ENCODE measurements around the genes RGS12, OTOP1, TMEM128 and ZBTB49.

- PRO-cap: no peak
- RRBS: no CpG with 5 or more reads among the region's 9 CpGs
Measured at GRCh38 chr4:2968254-2969015, 5.1 kb downstream of the GRK4 start.

- PRO-cap: no peak
- RRBS: 100% methylated on average over 1 of the region's 15 CpGs
Measured at GRCh38 chr4:3251040-3251579, 2.2 kb downstream of the MSANTD1 start.

- PRO-cap: bidirectional peak, plus-strand start at chr4:3293058, minus-strand start at chr4:3292731; bidirectional peak, plus-strand start at chr4:3293347, minus-strand start at chr4:3293263
- RRBS: 2% methylated on average over 50 of the region's 109 CpGs
Measured at GRCh38 chr4:3292941-3293634, at the start of gene RGS12. Gene RGS12 (plus strand): TSS chr4:3293021.

- PRO-cap: no peak
- RRBS: no CpG with 5 or more reads among the region's 7 CpGs
Measured at GRCh38 chr4:3362298-3362824, 69.5 kb downstream of the RGS12 start.

GRCh38 chr4:3384271-3384816 lies 57.4 kb upstream of the HGFAC start:
- PRO-cap: no peak
- RRBS: no CpG with 5 or more reads among the region's 13 CpGs

- PRO-cap: no peak
- RRBS: 89% methylated on average over 4 of the region's 26 CpGs
Measured at GRCh38 chr4:3389242-3389948, 52.4 kb upstream of the HGFAC start.

- PRO-cap: no peak
- RRBS: no CpG with 5 or more reads among the region's 2 CpGs
Measured at GRCh38 chr4:3405373-3405641, 36.5 kb upstream of the HGFAC start.

DNA sequence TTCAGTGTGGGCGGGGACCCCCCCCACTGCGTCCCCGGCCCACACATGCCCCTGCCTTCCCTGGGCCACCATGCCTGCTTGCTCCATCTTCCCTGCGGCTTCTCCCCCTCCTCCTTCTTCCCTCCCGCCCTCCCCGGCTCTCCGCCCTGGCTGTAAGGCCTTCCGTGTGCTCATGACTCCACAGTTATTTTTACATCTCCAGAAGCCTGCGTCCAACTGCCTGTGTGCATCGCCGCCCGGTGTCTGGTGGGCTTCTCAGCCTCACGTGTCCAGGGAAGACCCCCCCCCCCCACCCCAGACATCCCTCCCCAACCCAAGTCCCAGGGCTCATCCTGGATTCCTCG lies 4.0 kb downstream of the DOK7 start:
- PRO-cap: no peak
- RRBS: 70% methylated on average over 8 of the region's 14 CpGs

DNA sequence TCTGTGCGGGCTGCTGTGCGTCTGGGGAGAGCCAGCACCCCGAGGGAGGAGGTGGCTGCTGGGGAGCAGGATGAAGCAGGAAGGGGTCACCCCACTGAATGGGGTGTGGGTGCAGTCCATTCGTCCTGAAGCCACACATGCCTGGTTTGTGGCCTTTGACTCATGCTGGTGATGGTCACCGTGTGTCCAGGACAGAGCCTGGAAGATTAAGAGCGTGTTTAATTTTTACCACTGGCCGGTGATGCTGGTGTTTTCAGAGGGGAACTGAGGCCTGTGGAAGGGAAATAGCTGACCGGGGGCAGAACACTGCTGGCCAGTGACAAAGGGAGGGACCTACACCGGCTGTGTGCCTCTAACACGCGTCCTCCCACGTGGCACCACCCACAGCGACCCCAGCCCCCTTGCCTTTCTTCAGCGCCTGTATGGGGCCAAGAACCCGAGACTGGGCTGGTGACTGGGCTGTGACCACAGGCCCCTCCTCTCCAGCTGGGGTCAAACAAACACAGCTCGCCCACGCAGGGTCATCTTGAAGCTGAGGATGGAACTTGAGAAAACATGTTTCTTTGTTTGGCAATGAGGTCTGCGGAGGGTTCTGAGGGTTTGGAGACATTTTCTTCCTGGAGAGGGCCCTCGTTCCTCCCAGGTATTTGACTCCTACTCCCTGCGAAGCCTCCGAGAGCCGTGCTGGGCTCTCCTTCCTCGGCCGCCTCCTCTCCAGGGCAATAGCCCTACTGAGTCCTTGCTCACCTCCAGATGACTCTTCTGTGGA lies 99.6 kb upstream of the LRPAP1 start:
- PRO-cap: no peak
- RRBS: 53% methylated on average over 2 of the region's 24 CpGs

DNA sequence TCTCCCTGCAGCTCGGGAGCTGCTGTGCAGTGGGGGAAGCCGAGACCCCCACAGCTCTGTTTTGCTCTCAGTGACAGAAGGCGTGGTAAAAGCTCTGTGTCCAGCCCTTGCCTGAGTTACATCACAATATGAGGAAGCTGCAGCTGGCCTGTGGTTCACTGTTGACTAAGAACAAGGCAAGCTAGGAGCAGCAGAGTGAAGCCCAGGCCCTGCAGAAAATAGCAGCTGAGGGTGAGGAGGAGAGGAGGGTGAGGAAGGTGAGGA lies 88.4 kb upstream of the ADRA2C start:
- PRO-cap: no peak
- RRBS: no CpG with 5 or more reads among the region's 3 CpGs

DNA sequence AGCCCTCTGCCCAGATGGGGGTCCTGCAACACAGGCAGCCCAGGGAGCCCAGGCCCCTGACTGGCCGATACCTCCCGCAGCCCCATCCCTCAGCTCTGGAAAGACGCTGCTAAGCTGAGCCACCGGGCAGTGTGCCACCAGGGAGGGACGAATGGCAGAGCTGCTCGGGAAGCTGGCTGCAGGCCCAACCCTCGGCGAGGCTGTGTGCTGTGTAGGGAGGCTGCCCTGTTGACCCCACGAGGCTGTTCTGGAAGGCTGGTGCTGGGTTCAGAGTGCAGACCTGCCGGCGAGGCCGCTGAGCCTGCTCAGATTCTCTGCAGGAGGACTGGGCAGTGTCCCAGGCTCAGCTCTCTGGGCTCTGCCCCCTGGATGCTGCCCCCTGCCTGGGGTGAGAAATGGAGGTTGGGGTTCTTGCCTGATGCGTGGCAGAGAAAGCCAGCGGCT lies 61.7 kb downstream of the ADRA2C start:
- PRO-cap: no peak
- RRBS: 20% methylated on average over 1 of the region's 14 CpGs

DNA sequence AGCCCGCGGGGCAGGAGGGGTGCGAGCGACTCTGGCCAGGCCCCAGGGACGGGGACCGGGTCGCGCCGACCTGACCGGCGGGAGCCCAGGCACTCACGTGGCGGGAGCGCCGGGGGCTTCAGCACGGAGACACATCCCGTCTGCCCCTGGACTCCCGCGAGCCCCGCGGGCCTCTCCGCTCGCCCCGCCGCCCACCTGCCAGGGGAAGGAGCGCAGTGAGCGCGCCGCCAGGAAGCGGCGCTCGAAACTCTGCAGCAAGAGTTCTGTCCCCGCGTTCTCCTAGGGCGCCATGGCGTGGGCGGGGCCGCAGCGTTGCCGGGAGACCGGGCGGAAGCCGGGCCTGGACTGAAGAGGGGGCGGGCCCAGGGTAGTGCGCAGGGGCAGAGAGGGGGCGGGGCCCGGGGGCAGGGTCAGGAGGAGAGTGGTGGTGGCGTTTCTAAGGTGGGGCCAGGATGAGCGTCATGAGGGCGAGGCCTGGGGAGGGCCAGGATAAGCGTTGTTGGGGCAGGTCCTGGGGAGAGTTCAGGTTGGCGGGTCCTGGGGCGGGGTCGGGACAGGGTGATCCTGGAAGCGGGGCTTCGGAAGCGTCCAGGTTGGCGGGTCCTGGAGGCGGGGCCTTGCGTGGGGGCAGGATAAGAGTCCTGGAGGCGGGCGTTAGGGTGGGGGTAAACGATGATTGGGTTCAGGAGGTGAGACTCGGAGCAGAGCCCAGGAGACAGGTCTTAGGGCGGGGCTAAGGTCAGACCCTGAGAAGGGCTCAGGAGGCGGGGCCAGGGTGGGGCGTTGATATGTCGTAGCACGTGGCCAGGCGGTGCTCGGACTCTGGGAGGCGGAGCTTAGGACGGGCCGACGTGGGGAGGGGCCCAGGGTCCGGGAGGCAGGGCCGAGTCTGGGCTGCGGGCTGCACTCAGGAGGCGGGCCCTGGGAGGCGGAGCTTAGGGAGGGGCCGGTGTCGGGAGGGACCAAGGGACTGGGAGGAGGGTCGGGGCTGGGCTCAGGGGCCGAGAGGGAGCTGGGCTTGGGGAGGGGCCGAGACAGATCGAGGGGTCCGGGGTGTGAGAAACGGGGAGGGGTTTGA lies 189.3 kb downstream of the ADRA2C start:
- PRO-cap: unidirectional peak, minus-strand start at position 291 of the sequence; unidirectional peak, plus-strand start at position 979 of the sequence
- RRBS: 6% methylated on average over 3 of the region's 88 CpGs

DNA sequence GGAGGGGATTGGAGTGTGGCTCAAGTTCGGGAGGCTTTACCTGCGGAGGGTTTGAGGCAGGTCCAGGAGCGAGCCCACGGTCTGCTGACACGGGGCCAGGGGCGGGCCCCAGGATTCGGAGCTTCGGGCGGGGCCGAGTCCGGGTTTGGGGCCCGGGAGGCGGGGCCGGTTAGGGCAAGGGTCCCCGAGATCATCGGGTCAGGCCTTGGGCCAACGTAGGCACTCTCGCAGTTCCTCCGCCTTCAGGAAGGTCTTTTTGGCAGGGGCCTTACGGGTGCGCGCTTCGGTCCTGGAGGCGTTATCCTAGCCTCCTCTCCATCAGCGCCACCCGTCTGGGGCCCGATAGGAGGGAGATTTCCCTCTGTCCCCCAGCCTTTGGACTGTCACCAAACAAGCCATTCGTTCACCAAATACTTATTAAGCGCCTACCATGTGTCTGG lies 190.0 kb downstream of the ADRA2C start:
- PRO-cap: no peak
- RRBS: no CpG with 5 or more reads among the region's 29 CpGs

DNA sequence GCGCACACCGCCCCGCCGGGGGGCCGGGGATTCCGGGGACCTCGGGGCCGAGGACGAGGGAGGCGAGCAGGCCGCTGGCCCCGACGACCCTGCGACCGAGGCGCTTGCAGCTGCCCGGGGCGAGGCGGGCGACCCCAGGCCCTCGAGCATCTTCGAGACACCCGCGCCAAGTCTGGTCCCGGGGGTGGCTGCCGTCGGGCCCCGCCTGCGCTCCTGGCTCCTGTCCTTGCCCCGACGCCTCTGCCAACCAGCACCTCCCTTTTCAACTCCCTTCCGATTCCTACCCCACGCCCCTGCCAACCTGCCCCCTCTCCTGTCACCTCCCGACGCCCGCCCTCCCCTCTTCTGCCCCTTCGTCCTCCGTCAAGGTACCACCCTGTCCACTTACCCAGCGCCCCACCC lies at the start of gene OTOP1:
TSS of gene OTOP1 (minus strand) at position 215 of the 402 bp plus-strand sequence.
- PRO-cap: no peak
- RRBS: 7% methylated on average over 11 of the region's 39 CpGs

DNA sequence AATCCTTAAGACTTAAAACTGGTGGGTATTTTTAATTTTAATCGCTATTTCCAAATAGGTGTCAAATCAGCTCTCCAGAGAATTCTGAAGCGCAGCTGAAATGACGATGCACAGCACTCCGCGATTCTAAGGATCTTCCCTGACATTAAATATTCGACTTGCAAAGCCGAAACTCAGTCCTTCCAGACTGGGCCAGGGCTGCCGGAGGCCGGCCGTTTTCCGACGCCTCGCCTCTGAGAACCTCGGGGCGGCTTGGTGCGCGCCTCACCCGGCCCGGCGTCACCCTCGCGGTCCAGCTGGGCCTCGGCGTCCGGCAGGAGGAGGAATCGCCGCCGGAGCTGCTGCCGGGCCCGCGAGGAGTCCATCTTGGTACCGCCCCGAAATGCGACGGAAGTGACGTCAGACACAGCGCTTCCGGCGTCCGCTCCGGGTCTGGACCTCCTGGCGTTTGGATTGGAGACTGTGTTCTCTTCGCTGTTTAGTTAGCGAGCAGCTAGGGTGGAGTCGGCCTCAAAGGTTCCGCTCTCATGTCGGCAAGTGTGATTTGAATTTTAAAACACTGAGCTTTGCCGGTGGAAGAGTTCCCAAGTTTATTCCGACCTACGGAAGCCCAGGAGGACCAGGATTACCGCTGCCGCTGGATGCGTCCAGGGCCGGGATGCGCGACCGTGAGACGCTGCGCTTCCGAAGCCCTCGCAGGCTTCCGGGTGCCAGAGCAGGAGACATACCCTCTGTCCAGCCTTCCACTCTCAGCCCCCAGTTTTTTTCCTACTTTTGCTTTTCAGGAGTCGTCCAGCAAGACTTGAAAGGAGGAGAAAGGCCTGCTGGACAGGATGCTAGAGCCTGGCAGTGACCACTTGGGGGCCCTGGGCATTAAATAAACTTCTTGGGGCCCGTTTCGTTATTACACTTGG lies at the start of gene TMEM128:
TSS of gene TMEM128 (minus strand) at position 386 of the 914 bp plus-strand sequence.
- PRO-cap: bidirectional peak, plus-strand start at position 408 of the sequence, minus-strand start at position 383 of the sequence
- RRBS: 2% methylated on average over 37 of the region's 65 CpGs

GRCh38 chr4:4289750-4289969 lies 294 bp downstream of the LYAR start:
- PRO-cap: no peak
- RRBS: no CpG with 5 or more reads among the region's 10 CpGs

DNA sequence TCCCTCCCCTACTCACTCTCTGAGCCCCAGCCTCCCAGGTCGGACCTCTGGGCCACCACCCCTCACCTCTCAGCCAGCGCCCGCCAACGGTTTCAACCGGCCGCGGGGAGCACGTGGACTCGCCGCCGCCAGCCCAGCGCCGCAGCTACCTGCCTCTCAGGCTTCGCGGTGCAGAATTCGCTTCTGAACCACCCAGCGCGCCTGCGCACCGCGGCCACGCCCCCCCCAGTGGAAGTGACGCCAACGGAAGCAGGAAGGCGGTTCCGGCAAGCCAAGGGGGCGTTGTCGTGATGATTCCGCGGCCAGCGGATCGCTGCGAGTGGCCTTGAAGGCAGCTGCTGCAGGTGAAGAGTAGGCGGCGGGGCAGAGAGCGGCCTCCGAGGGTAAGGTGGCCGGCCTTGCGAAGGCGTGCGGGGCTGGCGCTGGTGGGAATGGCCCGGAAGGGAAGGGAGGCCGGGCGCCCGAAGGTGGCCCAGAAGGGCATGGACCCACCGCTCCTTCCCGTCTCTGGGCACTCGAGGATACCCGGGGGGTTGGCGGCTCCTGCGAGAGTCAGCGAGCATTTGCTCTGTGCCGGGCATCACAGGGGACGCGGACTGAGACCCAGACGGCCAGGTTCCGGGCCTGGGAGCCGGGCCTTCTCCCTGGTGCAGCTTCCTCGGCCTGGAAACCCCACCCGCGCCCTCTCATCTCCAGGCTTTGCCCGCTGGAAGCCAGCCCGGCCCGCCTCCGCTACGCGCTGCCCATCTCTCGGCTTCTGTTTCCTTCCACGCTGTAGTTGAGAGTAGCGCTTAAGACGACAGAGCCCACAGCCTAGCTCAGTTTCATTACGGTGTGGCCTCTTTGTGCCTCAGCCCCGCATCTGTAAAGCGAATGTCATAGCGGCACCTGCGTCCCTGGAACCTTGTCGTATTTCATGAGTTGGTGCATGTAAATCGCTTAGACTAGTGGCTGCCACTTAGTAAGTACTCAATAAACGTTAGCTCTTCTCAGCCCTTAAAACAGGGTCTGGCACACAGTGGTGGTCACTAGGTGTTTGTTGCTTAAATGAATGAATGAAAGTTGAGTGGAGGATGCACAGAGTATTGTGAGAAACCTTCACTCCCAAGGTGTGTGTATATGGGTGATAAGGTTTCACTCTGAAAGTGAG lies at the start of gene ZBTB49:
TSS of gene ZBTB49 (plus strand) at position 282 of the 1,150 bp plus-strand sequence.
- PRO-cap: bidirectional peak, plus-strand start at position 269 of the sequence, minus-strand start at position 203 of the sequence; unidirectional peak, minus-strand start at position 684 of the sequence
- RRBS: 3% methylated on average over 32 of the region's 80 CpGs

DNA sequence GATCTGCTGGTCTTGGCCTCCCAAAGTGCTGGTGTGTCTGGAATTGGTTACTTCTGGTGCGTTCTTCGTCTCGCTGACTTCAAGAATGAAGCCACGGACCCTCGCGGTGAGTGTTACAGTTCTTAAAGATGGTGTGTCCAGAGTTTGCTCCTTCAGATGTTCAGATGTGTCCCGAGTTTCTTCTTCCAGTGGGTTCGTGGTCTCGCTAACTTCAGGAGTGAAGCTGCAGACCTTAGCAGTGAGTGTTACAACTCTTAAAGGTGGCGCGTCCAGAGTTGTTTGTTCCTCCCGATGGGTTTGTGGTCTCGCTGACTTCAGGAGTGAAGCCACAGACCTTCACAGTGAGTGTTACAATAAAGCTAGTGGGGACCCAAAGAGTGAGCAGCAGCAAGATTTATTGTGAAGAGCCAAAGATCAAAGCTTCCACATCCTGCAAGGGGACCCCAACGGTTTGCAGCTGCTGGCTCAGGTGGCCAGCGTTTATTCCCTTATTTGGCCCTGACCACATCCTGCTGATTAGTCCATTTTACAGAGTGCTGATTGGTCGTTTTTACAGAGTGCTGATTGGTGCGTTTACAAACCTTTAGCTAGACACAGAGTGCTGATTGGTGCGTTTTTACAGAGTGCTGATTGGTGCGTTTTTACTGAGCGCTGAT lies 38.4 kb upstream of the NSG1 start:
- PRO-cap: no peak
- RRBS: no CpG with 5 or more reads among the region's 20 CpGs

DNA sequence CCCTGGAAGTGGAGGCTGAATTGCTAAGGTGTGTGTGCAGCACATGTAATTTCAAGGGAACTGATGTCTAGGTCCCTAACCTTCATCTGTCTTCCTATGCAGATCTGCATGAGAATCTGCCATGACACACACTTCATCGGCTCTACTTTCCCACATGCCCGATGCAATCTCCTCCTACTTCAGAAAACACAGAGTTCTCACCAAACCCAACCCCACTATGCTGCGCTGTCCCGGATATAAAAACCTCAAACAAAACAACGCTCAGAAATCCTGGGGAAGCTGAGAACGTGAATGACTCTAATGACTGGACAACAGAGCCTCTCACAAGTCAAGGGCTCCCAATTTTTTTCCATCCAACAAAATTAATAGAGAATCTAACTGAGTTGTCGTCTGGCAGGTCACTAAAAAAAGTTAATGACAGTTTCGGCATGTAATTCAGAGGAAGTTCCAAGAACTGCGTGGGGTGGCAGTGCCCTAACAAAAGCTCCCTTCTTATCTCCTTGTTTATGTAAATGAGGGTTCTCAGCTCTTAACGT lies 39.1 kb downstream of the STX18 start:
- PRO-cap: unidirectional peak, plus-strand start at position 266 of the sequence
- RRBS: no CpG with 5 or more reads among the region's 10 CpGs

GRCh38 chr4:4524091-4524884 lies 17.6 kb downstream of the STX18 start:
- PRO-cap: no peak
- RRBS: no CpG with 5 or more reads among the region's 6 CpGs